Heart left ventricle (tissue), 7 donors: ENCODE measurements around the genes VIT and CEBPZOS.

- PRO-cap, 6 experiments = peak in 2 of 6 experiments; most common plus-strand start chr2:36542112 (in 2); most common minus-strand start chr2:36542053 (in 1)
- RAMPAGE, long total RNA, 2 experiments = no peak in any of the 2 experiments
- RRBS = no CpG with 5 or more reads among the region's 12 CpGs
Measured at GRCh38 chr2:36541434-36542344, 56.3 kb downstream of the FEZ2 start.

DNA sequence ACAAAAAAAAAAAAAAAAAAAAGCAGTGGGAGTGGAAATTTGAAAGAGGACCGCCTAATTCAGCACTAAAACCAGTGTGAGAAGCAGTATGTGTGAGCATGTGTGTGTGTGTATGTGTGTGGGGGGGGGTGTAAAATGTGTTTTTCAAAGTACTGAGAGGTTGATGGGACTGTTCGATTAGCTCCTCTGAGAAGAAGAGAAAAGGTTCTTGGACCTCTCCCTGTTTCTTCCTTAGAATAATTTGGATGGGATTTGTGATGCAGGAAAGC lies at the start of gene VIT:
VIT (plus strand) TSS at position 74 of the 269 bp plus-strand sequence.
- PRO-cap, 6 experiments = peak in 1 of 6 experiments; most common plus-strand start position 68 of the sequence (in 1)
- RAMPAGE, long total RNA, 2 experiments = start-site peak on the plus strand in 1 of 2 experiments, centred at position 147 of the sequence, 58 reads per replicate
- RRBS = no CpG with 5 or more reads among the region's 2 CpGs

- PRO-cap, 6 experiments = no peak in any of the 6 experiments
- RAMPAGE, long total RNA, 2 experiments = no peak in any of the 2 experiments
- RRBS = no CpG with 5 or more reads among the region's 6 CpGs
Measured at GRCh38 chr2:36877708-36878096, 88.6 kb downstream of the STRN start.

- PRO-cap, 6 experiments = no peak in any of the 6 experiments
- RAMPAGE, long total RNA, 2 experiments = no peak in any of the 2 experiments
- RRBS = no CpG with 5 or more reads among the region's 3 CpGs
Measured at GRCh38 chr2:37104400-37105213, 20.3 kb downstream of the GPATCH11 start.

DNA sequence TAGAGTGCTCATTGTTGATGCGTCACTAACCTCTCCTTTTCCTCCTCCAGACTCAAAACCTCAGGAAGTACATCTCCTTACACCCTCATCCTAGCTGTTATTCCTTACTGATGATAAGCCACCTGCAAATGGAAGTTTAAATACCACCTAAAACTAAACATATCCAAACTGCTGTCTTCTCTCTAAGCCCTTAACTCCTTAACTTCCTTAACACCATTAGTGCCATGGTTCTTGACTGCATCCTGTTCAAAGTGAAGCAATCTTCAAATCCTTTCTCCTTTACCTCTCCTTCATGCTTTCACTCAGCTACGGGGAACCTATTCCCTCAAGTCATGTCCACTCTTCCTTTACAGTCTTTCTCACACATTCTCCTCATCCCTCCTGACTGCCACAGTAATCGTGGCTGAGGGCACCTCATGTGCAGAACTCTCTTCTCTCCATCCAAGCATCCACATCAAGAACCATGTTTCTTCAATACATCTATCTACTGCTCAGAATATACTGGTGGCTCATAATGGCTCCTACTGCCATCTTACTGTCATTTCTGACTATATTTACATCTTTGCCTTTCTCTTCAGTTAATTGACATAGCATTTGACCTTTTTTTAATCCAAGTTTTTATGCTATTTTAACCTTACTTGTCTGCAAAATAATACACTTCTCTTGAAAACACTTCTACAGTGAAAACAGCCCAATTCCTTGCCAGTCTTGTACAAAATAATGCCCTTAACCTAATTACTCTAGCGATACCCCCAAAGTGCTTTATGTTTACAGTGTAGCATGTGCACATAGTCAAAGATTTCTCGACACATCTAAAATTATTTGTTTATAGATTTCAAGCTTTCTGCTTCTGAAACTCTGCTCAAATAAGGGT lies 20.5 kb downstream of the EIF2AK2 start:
- PRO-cap, 6 experiments = no peak in any of the 6 experiments
- RAMPAGE, long total RNA, 2 experiments = no peak in any of the 2 experiments
- RRBS = no CpG with 5 or more reads among the region's 5 CpGs

GRCh38 chr2:37196231-37197504 lies at the start of gene CEBPZOS:
TSS of gene CEBPZOS (plus strand) at chr2:37196496.
- PRO-cap, 6 experiments = peak in 6 of 6 experiments; most common plus-strand start chr2:37196523 (in 5); most common minus-strand start chr2:37196424 (in 5)
- RAMPAGE, long total RNA, 2 experiments = start-site peak on the plus strand in 2 of 2 experiments, at chr2:37196492-37196512 at its widest, 57 to 245 reads per replicate
- RRBS = 1% methylated on average over 22 of the region's 82 CpGs

DNA sequence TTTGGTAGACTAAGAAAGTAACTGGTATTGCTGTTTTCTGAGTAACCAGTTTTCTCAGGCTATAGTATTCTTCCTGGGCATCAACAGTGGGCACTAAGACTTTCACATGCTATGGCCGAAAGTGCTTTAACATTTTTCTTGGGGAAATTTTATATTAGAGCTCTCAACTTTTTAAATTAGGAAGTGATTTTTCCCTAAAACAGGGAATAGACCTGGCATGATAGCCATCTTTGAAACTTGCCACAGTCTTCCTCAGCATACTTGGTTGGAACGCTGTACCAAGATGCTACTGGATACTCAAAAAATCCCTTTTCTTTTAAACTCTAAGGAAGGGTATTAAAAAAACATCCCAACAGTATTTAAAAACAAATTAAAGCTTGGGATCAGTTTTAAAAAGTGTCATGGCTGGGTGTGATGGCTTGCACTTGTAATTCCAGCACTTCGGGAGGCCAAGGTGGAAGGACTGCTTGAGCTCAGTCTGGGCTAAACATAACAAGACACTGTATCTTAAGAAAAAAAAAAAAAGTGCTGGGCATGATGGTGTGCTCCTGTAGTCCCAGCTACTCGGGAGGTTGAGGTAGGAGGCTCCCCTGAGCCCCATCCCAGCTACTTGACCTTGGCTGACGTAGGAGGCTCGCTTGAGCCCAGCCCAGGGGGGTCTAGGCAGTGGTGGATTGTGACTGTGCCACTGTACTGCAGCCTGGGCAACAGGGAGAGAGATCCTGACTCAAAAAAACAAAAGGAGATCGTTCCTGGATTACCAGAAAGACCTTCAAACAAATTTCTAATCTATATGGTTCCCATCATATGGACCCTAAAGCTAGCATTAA lies 4.1 kb downstream of the CEBPZOS start:
- PRO-cap, 6 experiments = no peak in any of the 6 experiments
- RAMPAGE, long total RNA, 2 experiments = no peak in any of the 2 experiments
- RRBS = no CpG with 5 or more reads among the region's 7 CpGs

DNA sequence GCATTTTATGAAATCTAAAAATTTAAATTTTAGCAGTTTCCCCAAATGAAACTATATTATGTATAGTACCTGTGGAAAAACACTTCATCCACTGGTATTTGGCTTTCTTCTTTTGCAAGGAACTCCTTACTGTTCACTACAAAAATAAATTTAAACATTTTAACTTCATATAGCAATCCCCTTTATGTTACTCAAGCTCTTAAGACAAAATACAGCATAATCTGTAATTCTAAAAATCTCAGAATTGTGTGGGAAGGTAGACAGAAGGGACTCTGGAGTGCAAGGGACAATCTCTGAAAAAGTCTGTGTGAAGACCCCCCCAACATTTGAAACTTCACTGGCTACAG lies 16.6 kb downstream of the CEBPZ start:
- PRO-cap, 6 experiments = no peak in any of the 6 experiments
- RAMPAGE, long total RNA, 2 experiments = no peak in any of the 2 experiments

DNA sequence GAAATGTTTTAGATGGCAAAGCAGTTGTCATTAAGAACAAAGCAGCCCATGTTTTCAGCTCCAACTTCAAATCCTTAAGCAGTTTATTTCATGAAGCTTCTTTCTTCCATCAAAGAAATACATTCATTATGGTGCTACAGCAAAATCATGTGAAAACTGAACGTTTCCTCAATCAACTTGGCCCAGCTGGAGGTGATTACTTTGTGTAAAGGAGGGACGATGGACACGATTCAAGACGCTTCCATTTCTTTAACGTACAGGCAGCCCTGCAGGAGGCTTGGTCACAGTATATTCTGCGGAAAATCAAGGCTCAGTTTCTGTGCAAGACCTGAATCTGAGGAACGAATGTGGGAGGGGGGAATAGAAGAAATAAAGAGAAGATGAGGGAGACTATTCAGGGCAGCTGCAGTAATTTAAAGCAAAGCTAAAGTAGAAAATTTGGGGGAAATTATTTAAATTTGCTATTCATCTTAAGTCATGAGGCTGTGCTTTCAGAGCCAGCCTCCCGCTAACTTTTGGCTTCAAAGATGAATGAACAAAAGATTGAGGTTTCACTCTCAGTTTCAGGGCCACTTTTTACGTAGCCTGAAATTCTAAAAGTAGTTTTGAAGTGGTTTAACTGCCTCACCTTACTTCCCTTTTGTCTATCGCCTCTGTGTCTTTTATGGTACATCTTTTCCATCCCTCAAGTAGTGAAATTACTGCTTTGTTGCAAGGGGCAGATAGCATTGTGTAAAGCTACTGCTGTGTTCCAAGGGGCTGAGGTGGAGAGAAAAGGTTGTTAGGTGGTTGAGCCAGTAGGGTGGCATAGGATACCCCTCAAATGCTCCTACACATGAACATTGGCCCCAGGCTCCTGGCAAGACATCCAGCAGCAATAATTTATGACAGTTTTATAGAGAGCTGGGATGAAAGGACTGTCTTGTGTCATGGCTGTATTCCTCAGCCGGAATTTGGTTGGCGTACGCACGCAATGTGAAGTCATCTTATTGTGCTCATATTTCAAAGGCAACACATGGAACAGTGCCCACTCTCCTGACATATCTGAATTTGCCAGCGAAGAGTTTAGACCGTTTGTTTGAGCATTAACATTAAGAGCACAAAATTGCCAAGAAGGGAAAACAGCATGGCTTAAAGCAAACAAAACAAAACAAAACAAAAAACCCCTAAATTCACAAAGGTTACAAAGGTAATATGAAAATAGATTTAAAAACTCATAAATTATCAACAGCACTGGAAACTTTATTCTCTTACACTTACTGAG lies 32.0 kb downstream of the QPCT start:
- PRO-cap, 6 experiments = no peak in any of the 6 experiments
- RAMPAGE, long total RNA, 2 experiments = no peak in any of the 2 experiments
- RRBS = no CpG with 5 or more reads among the region's 16 CpGs

GRCh38 chr2:37562178-37562692 lies 109.2 kb downstream of the CDC42EP3 start:
- PRO-cap, 6 experiments = peak in 1 of 6 experiments; most common minus-strand start chr2:37562435 (in 1)
- RAMPAGE, long total RNA, 2 experiments = no peak in any of the 2 experiments
- RRBS = no CpG with 5 or more reads among the region's 3 CpGs

DNA sequence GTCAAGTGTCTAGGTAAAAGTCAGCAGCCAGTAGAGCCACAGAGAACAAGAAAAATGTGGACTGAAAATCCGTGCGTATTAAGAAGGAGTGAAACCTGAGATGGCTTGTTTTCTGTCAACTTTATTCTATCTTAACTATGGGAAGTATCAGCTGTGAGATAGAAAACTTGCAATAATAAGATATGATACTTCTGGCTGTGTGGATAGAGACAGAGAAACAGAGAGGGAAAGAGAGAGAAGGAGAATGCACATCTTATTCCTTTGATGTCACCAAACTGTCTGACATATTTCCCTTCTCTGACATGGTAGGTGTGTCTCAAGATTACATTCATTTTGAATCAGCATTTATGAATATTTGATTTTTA lies 69.5 kb downstream of the CDC42EP3 start:
- PRO-cap, 6 experiments = no peak in any of the 6 experiments
- RAMPAGE, long total RNA, 2 experiments = no peak in any of the 2 experiments
- RRBS = no CpG with 5 or more reads among the region's 2 CpGs

GRCh38 chr2:37643815-37644743 lies 27.4 kb downstream of the CDC42EP3 start:
- PRO-cap, 6 experiments = peak in 1 of 6 experiments; most common minus-strand start chr2:37644483 (in 1)
- RAMPAGE, long total RNA, 2 experiments = no peak in any of the 2 experiments
- RRBS = no CpG with 5 or more reads among the region's 11 CpGs

DNA sequence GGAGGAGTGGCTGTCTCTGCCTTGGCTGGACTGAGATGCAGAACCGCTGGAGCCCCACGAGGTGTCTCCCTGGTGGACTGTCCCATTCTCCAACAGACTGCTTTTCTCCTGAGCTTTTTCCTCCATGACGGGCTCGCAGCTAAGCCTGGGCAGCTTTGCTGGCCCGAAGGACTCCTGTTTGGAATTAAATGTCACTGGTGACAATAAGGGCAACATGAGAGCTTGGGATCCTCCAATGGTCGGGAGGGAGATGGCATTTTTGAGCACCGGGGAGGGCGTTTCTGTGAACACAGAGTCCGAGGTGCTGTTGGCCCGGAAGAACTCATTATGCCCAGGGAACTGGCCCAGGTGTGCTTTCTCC lies 25.4 kb downstream of the CDC42EP3 start:
- PRO-cap, 6 experiments = peak in 1 of 6 experiments; most common minus-strand start position 101 of the sequence (in 1)
- RAMPAGE, long total RNA, 2 experiments = no peak in any of the 2 experiments
- RRBS = 93% methylated on average over 3 of the region's 10 CpGs

DNA sequence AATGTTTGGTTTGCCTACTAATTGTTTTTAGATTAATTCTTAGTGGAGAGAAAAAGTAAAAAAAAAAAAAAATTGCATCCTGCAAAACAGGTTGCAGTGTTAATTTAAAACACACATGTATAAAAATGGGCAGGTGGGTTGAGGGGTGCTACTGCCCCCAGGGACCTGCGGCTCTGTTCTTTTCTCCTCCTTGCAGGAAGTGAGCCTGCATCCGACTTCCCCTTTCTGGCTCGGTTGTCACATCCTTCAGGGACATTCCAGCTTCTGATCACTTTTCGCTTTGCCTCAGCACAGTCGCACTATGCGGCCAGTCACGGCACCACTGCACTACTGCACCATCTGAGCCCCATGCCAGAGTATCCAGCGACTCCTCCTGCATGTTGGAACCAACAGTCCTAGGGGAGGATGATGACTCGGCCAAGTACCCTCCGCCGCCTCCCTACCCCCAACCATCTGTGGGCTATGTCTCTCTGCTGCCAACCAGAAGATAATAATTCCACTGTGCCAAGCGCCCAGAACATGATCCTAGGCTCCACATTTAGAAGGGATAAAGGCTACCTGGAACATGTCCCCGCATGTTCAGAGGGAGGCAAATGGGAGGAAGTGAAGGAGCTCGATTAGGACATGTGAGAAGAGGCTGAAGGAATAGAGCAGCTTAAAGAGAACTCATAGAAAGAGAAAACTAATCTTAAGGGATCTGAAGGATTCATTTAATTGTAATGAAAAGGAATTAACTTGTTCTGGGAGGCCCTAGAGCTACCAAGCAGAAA lies 17.6 kb downstream of the CDC42EP3 start:
- PRO-cap, 6 experiments = peak in 4 of 6 experiments; most common plus-strand start position 271 of the sequence (in 3); most common minus-strand start position 324 of the sequence (in 2)
- RAMPAGE, long total RNA, 2 experiments = no peak in any of the 2 experiments
- RRBS = no CpG with 5 or more reads among the region's 14 CpGs

DNA sequence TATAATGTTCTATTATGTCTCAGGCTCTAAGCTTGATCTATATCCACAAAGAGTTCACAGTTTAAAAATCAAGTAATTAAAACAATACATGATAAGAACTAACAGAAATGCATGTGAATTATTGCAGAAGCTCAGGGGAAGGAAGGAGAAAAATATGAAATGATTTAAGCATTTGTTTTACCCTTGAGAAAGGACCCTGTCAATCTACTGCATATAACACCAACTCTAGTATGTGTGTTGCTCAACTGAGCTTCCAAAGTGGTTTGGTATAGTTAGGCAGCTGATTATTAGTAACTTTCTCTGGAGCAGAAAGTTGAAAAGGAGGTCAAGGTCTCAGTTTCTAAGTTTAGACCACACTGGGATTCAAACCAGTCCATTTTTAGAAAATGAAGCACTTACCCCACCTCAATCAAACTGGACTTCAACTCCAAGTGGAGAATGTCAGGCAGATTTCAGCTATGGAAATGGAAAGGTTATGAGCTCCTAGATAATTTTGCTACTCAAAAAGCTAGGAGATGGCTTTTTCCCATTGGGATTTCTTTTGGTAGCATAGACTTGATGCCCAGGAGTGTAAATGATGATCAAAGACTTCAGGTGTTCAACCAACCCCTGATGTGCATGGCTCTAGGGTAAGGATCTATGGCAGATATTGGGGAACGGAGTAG lies 123.3 kb upstream of the CDC42EP3 start:
- PRO-cap, 6 experiments = peak in 3 of 6 experiments; most common plus-strand start position 448 of the sequence (in 1); most common minus-strand start position 265 of the sequence (in 3)
- RAMPAGE, long total RNA, 2 experiments = no peak in any of the 2 experiments
- RRBS = no CpG with 5 or more reads among the region's 1 CpG

DNA sequence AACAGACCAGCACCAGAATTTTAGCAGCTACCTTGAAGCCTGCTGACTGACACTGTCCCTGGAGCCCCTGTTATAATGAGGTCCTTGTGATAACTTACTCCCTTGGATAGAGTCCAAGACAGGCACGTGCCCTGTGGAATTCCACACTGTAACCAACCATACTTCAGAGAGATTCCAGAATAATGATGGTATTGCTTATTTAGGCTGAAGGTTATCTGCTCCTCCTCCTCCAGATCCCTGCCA lies 97.1 kb upstream of the RMDN2 start:
- PRO-cap, 6 experiments = peak in 1 of 6 experiments; most common minus-strand start position 77 of the sequence (in 1)
- RAMPAGE, long total RNA, 2 experiments = no peak in any of the 2 experiments
- RRBS = no CpG with 5 or more reads among the region's 1 CpG

DNA sequence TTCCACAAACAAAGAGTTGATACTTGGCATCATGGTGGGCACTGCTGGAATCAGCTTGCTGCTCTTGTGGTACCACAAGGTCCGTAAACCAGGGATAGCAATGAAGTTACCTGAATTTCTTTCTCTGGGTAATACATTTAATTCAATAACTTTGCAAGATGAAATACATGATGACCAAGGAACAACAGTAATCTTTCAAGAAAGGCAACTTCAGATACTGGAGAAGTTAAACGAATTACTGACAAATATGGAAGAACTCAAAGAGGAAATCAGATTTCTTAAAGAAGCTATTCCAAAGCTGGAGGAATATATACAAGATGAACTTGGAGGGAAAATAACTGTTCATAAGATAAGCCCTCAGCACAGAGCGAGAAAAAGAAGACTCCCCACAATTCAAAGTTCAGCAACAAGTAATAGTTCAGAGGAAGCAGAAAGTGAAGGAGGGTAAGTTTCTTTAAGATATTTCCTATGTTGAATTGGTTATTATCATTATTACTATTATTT lies 4.3 kb downstream of the RMDN2 start:
- PRO-cap, 6 experiments = no peak in any of the 6 experiments
- RAMPAGE, long total RNA, 2 experiments = no peak in any of the 2 experiments
- RRBS = no CpG with 5 or more reads among the region's 3 CpGs

GRCh38 chr2:38073050-38073803 lies 2.7 kb downstream of the CYP1B1 start:
- PRO-cap, 6 experiments = peak in 3 of 6 experiments; most common plus-strand start chr2:38073448 (in 2); most common minus-strand start chr2:38073344 (in 2)
- RAMPAGE, long total RNA, 2 experiments = no peak in any of the 2 experiments
- RRBS = 11% methylated on average over 3 of the region's 21 CpGs

DNA sequence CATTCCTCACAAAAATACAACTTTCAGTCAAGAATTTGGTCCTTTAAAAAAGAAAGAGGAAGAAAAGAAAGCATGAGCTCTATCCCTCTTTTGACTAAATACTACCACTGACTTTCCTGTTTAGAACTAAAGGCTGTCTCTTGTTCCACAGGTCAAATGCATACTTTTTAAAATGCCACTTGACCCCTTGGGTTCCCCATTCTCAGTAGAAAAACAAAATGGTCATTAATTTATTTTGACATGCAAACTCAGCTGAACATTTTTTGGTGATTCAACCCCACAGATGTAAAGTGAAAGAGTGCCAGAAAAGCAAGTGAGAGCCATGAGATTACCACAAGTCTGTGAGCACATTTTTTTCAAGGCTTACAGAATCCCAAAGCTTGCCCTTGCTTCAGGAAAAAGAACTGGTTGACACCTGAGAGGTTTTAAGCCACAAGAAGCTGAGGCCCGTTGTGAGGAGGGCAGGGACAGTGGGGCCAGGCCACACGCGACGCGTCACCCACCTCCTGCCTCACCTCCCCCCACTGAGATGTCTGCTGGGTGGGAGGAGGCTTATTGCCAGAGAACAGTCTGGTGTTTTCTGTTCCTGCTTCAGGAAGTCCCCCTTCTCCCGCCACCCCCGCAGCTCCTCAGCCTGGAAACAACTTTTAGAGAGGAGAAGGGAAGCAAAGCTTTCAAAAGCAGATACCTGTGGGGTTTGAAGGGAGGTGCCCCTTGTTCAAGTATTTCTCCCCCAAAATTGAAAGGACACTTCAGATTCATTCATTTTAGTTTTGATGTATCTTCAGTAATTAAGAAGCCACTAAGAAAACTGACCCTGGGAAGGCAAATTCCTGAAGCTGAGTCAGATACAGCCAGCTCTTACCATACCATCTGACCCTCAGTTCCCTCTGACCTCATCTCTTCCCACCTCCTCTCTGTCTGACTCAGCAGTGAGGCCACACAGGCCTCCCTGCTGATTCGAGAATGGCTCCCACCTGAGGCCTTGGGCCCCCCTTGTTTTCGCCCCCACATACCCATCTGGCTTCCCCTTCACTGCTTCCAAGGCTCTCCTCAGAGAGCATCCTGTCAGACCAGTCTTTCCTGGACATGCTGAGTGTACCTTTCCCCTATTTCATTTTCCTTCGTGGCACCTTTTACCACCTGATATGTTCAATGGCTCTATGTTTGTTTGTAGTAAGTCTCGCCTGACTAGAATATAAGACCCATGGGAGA lies 70.6 kb upstream of the CYP1B1 start:
- PRO-cap, 6 experiments = peak in 2 of 6 experiments; most common plus-strand start position 920 of the sequence (in 1); most common minus-strand start position 846 of the sequence (in 2)
- RAMPAGE, long total RNA, 2 experiments = no peak in any of the 2 experiments
- RRBS = no CpG with 5 or more reads among the region's 11 CpGs

- PRO-cap, 6 experiments = no peak in any of the 6 experiments
- RAMPAGE, long total RNA, 2 experiments = no peak in any of the 2 experiments
- RRBS = no CpG with 5 or more reads among the region's 12 CpGs
Measured at GRCh38 chr2:38277752-38278458, 99.2 kb downstream of the ATL2 start.